Placental epithelial cell (primary cell): Measurements from ENCODE around the genes FGF10 and PARP8.

- CAGE, long polyA plus RNA = no peak
Observed at GRCh38 chr5:44389097-44390264, at the start of gene FGF10. FGF10 (minus strand) TSS chr5:44389420.

- CAGE, long polyA plus RNA = no peak
Observed at GRCh38 chr5:44814844-44815298, 6.1 kb downstream of the MRPS30 start.

DNA sequence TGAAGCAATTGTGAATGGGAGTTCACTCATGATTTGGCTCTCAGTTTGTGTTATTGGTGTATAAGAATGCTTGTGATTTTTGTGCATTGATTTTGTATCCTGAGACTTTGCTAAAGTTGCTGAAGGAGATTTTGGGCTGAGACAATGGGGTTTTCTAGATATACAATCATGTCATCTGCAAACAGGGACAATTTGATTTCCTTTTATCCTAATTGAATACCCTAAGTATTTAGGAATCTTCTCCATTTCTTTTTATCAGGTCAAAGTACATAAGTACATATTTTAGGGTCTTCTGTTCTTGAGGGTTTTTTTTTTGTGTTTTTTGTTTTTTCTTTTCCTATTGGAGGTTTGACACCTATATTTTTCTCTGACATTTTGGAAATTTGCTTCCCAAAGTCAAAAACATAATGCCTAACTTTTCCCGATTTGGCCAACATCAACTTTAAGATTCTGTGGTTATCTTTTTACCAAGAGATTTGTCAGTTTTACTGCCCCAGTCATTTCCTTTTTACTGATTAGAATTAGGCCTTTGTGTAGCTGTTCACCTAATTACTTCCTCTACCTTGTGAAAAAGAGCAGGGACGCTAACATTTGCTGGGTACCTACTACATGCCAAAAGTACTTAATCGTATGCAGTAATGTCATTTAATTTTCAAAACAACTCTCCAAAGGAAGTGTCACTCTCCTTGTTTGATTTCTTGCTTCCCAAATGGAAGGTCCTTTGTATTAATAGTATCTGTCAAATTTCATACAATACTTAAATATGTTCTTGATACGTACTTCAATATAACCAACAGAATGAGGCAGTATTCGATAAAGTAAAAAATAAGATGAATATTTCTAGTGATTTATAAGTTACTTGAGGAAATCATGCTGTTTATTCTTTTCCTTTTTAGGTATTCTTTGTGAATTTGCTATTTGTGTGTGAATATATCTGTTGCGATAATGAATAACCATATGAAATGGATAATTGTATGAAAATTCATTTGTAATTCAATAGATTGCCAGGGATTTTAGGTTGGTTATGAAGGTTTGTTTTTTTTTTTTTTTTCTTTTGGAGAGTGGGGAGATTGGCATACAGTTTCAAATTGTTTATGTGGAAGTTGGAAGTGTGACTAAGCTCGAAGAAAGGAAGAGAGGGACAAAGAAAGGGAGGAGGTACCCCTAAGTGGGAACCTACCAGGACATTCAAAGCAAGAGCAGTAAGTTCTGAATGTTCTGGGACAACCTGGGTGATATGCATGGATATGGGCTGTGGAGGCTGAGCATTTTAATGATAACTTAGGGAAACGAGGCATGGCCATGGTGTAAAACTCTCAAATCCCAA lies 18.0 kb downstream of the MRPS30 start:
- CAGE, long polyA plus RNA = no peak

DNA sequence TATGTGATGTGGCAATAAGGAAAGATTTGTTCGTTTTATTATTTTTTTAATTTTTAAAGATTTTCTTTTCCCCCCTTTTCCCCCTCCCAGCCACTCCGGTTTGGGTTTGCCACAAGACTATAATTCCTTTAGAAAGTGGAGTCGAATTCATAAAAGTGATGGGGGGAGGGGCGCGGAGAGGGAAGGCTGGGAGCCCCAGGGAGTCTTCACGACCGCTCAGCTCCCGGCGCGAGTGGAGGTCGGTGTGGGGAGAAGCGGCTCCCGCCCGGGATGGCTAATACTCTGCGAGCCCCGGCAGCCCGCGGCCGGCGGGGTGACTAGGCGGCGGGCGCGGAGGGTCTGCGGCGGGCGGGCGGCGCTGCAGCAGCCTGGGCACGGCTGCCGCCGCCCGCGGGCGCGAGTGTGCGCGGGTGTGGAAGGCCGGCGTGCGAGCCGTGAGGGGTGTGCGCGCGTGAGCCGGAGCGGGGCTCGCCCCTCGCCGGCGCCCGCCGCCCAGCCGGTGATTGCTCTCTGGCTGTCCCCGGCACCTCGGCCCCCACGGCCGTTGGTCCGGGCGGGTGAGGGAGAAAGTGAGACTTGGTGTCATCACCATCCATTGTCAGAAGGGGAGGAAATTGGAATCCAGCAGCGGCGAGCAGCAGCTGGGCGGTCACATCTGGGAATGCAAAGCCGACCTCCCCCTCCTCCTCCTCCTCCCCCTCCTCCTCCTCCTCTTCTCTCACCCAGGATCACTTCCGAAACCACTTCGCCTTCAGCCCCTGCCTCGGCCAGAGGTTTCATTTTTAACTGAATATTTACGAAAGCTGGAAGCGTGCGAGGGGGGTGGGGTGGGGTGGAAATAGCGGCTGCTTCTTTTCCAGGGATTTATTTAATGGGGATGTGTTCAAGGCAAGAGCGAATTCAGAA lies at the start of gene PARP8:
Gene PARP8 (plus strand): TSS at position 413 of the 906 bp plus-strand sequence.
- CAGE, long polyA plus RNA = no peak

DNA sequence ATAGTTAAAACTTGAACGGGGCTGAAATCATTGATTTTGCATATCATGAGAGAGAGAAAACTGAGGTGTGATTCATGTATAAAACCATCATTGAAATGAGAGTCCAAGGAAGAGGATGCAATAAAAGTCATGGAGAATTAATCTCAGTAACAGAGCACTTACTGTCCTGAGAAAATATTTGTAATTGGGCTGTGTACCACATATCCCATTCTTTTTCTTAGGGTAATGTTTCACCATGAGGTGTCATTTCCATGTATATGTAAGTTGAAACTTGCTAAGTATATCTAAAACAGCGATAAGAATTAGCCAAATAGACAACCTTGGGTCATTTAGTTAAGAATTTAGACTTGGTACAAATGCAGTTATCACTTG lies 174.2 kb downstream of the PARP8 start:
- CAGE, long polyA plus RNA = no peak

DNA sequence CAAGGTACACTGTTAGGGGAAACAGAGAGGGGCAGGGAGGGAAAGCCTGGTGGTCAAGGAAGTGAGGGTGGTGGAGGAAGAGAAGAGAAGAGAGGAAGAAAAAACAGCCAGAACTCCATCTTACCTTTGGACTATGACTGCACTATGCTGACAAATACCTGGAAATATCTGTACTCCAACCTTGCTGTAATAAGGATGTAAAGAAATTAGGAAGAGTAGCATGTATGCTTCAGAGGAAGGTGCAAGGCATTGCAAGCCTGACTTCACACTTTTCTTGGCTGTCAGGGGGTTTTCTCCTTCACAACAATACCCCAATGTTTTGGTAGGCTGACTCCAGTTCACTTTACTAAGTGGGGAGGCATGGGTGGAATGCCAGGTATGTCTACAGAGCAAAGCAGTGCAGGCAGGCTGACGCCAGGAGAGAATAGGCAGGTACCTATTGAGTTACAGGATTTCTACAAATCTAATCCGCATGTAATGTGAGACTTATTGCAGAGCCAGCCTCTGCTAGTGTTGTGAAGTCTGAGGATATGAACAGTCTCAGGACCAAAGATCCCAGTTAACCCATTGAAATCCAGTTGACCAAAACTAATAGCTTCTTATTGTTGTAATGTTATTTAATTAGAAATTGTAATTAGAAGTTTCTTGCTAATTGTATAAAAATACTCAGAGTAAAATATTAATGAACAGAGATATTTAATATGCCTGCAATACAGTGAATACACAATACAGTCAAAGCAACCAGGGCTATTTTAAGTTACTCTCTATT lies 156.9 kb upstream of the ISL1 start:
- CAGE, long polyA plus RNA = no peak

DNA sequence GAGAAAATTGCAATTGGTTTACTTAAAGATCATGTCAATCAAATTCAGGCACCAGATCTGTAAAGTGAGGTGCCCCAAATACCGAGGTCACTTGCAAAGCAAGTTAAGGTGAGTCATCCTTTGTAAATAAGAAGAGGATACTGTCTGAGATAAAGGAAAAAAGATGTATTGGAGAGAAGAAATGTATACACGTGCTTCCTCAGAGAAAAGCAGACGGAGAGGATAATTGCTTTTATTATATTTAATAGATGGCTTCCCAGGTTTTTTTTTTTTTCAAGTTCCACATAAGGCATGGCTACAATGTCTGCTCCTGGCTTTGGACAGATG lies 363.2 kb upstream of the ITGA1 start:
- CAGE, long polyA plus RNA = no peak

DNA sequence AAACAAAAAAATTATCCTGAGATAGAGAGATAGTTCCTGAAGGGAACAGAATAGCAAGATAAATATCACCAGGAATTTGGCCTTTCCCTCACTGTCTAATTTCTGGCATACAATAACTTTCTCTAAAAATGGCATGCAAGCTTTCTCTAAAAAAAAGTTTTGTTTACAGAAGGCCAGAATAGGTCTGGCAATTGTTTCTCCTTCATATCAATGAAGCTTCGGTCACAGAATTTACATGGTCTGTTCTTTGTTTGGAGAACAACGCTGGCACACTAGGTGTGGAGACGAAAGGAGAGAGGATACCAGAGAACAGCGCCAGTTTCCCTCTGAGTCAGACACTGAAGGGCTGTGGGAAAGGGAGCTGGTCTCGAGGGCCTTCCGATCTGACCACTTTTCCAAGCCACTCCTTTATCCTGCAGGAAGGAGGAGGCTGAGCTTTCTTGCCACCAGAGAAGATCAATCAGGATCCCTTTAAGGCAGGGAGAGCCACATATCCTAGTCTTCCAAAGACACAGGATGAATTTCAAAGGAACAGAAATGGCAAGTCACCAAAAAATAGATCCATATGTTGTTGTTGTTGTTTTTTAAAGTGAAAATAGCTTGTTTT lies 60.1 kb upstream of the ITGA1 start:
- CAGE, long polyA plus RNA = no peak

- CAGE, long polyA plus RNA = no peak
Observed at GRCh38 chr5:52892204-52892655, 96.9 kb upstream of the ITGA2 start.

DNA sequence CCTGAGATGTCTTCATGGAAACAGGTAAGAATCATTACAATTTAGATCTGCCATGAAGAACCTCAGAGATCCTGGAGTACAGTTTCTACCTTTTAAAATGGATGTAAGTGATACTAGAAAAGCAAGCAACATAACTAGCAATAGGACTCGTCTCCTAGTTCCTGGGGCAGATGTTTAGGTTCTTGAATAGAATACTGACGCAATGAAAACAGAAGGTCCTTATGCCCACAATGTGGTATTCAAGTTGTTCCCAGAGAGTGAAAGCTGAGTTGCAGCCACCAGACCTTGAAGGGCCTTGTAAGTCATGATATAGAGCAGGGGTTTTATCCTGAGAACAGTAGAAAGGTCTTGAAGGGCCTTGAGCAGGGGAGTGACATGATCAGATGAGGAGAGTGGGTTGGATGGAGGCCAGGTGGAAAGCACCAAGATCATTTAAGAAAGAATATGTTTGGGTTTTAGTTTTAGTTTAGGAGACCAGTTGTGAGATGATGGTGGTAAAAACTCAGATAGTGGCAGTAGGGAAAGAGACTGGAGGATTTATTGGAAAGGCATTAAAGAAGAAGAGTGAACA lies 5.8 kb downstream of the ITGA2 start:
- CAGE, long polyA plus RNA = no peak

DNA sequence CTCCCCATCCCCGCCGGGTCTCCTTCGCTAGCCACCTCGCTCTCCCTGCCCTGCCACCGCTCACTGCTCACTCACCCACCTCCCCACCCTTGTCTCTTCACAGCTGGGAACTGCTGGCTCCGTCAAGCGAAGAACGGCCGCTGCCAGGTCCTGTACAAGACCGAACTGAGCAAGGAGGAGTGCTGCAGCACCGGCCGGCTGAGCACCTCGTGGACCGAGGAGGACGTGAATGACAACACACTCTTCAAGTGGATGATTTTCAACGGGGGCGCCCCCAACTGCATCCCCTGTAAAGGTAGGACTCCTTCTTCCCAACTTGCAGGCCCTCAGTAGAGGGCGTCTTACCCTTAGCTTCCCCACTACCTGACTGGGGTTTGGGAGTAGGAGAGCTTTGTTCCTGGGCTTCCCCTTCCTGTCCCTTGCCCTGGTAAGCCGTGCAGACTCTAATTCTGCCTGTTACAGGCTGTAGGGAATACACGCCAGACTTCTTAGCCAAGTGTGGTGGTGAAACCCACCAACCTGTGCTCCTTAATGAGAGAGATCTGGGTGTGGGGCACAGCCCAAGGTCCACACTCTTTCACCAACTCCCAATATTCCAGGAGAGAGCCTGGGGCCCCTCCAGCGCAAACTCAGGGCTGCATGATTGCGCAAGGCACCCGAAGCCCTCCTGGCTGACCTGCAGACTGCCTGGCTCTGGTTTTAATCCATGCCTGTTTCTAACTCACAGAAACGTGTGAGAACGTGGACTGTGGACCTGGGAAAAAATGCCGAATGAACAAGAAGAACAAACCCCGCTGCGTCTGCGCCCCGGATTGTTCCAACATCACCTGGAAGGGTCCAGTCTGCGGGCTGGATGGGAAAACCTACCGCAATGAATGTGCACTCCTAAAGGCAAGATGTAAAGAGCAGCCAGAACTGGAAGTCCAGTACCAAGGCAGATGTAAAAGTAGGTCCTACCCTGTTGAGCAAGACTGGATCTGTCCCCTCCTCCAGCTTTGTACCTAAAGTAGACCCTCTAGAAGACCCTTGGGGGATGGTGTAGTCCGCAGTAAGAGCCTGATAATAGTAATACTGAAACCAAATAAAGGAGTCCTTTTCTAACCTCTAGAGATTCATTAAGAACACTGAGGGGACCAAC lies 2.7 kb downstream of the FST start:
- CAGE, long polyA plus RNA = no peak

DNA sequence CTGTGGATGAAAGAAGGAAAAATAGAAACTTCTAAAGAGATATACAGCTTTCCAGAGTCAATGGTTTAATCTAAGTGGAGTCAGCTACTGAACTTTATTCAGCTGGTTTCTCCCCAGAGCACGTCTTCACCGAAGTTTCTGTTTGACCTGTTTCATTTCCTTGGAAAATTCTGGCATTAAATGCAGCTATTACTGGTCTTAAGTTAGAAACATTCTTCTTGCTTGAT lies 90.1 kb downstream of the ARL15 start:
- CAGE, long polyA plus RNA = no peak

DNA sequence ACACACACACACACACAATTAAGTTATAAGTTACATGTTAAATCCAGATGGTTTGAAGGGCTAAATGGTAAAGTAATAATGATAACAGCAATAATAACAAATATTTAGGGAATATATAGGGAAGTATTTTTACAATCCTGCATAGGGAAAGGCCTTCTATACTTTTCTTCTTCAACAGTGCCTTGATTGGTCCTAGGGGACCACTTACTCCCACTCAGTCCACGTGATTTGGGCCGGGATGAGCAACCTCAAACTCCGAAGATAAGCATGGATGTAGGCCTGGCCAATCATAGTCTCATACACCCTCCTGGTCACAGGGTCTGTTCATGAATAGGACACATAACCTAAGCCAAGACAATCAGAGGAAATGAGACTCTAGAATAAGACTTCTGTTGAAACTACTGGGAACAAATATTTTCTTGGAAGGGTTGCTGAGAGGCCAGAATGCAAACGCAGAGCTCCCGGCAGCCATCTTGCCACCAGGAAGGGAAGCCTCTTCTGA lies 68.2 kb downstream of the ARL15 start:
- CAGE, long polyA plus RNA = no peak

- CAGE, long polyA plus RNA = no peak
Observed at GRCh38 chr5:54295530-54296256, 14.7 kb downstream of the ARL15 start.

DNA sequence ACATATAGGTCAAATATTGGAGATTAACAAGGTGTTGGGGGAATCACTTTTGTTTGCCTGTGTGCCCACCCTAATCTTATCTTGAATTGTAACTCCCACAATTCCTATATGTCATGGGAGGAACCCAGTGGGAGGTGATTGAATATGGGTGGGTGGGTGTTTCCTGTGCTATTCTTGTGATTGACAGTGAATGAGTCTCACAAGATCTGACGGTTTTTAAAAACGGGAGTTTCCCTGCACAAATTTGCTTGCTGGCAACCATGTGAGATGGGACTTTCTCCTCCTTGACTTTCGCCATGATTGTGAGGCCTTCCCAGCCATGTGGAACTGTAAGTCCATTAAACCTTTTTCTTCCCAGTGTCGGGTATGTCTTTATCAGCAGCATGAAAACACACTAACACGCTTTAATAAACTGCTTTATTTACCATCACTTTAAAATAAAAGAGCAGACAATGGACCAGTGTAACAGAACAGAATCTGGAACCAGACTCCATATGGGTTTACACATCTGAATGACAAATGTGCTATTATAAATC lies 64.8 kb upstream of the HSPB3 start:
- CAGE, long polyA plus RNA = no peak

- CAGE, long polyA plus RNA = no peak
Observed at GRCh38 chr5:54458987-54459267, 3.4 kb downstream of the HSPB3 start.

DNA sequence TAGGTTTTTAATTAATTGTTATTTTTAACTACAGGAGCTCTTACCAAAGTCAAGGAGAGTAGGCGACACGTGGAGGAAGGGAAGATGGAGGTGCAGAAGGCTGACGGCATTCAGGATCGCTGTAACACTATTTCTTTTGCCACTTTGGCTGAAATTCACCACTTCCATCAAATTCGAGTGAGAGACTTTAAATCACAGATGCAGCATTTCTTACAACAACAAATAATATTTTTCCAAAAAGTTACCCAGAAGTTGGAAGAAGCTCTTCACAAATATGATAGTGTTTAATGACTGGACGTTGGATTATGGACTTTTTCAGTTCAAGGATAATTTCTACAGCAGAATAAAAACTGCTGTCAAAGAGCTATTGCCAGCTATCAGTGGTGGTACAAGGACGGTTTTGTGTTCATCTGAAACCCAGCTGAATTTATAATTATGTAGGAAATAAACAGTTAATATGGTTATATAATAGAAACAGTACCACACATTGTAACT lies 25.6 kb downstream of the SNX18 start:
- CAGE, long polyA plus RNA = no peak

GRCh38 chr5:54570920-54571491 lies 53.4 kb downstream of the SNX18 start:
- CAGE, long polyA plus RNA = no peak

DNA sequence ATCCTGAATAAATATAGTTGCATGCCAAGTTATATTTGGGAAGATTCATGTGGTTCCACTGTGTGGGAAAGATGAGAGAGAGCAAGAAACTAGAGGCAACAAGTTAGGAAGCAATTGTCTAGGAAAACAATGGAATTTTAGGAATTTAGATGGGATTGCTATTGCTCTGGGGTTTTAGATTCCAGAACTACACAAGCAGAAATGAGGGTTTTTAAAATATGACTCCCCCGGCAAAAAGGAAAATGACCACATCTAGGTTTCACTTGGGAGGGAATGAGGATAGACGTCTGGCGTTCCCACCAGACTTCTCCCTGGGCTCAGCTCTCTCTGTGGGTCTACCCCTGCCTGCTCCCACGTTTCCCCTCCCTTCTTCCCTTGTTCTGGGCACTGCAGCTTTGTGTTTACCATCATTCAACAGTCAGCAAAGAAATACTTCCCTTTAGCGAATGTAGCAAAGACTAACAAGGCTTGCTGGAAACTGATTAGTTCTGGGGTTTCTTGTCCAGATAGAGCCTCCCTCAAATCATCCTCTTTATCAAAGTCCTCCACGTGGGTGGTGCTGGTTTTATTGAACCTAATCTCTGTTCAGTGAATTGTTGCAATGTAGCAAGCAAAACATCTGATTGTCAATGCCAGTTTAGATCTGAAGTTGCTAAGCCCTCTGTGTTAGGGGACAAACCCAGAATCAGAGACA lies 63.8 kb downstream of the SNX18 start:
- CAGE, long polyA plus RNA = no peak

DNA sequence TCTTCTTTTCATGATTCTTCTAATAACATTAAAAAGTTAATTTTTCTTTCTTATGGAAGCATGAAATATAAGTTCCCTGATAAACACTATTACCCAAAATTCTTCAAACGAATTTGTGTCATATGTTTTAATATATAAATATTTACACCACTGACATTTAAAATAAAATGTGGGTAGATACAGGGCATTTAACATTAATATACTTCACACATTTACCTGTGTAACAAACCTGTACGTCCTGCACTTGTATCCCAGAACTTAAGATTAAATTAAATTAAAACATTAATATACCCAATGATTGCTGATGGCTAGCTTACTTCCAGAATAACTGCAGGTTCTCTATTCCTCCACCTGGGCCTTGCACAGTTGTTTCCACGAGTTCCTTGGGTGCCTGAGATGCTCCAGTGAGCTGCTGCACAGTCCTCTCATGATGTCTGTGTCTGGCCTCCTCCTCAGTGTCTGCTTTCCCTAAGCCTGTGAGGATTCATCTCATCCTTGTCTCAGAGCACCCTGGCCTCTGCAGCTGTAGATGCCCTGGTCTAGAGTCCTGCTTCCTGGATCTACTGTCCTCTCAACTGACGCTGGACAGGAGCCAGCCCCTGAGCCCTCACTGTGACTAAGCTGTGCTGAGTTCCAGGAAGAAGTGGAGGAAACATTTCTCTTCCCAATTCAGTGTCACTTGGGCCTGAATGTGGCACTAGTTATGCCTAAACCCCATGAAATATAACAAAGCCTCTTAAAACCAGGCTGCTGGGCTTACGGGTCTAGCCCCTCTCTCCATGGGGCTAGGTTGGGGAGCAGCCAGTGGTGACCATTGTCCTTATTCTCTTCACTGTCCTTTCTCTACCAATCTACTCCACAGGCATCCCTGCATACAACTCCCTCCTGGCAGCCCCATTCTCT lies 220.4 kb downstream of the SNX18 start:
- CAGE, long polyA plus RNA = no peak